Umbilical cord (tissue), 2 donors: Measurements from ENCODE around the gene MMP17.

- RAMPAGE, long total RNA, result no peak
These were observed 107.4 kb upstream of the SFSWAP start for GRCh38 chr12:131603355-131603969.

- RAMPAGE, long total RNA, result no peak
These were observed 35.2 kb upstream of the MMP17 start for GRCh38 chr12:131793006-131793423.

- RAMPAGE, long total RNA, result no peak
These were observed at the start of gene MMP17 for GRCh38 chr12:131827947-131828484. MMP17 (plus strand) TSS chr12:131828393.

GRCh38 chr12:131910255-131911346 lies 16.2 kb downstream of the ULK1 start:
- RAMPAGE, long total RNA, result no peak

DNA sequence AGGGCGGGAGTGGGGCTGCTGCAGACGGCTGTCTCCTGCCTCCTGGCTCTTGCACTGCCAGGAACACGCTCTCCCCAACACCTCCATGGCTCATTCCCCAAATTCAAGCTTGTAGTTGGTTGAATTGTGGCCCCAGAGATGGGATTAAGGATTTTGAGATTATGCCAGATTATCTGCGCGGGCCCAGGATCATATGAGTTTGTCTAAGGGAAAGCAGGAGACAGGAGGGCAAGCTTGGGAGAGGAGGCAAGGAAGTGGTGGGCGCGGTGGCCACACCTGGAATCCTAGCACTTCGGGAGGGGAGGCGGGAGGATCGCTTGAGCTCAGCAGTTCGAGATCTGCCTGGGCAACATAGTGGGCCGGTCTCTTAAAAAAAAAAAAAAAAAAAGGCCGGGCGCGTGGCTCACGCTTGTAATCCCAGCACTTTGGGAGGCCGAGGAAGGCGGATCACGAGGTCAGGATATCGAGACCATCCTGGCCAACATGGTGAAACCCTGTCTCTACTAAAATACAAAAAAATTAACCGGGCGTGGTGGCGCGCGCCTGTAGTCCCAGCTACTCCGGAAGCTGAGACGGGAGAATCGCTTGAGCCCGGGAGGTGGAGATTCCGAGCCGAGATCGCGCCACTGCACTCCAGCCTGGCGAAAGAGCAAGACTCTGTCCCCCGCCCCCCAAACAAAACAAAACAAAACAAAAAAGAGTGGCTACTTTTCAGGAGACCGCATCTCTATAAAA lies 921 bp upstream of the PUS1 start:
- RAMPAGE, long total RNA, result no peak

DNA sequence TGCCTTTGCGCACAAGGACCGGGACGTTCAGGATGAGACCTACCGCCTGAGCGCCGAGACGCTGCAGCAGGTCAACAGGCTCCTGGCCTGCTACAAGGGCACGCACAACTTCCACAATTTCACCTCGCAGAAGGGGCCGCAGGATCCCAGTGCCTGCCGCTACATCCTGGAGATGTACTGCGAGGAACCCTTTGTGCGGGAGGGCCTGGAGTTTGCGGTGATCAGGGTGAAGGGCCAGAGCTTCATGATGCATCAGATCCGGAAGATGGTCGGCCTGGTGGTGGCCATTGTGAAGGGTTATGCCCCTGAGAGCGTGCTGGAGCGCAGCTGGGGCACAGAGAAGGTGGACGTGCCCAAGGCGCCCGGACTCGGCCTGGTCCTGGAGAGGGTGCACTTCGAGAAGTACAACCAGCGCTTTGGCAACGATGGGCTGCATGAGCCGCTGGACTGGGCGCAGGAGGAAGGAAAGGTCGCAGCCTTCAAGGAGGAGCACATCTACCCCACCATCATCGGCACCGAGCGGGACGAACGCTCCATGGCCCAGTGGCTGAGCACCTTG lies 8.3 kb upstream of the EP400 start:
- RAMPAGE, long total RNA, result no peak

- RAMPAGE, long total RNA, result no peak
These were observed 77.7 kb downstream of the DDX51 start for GRCh38 chr12:132066237-132067012.

DNA sequence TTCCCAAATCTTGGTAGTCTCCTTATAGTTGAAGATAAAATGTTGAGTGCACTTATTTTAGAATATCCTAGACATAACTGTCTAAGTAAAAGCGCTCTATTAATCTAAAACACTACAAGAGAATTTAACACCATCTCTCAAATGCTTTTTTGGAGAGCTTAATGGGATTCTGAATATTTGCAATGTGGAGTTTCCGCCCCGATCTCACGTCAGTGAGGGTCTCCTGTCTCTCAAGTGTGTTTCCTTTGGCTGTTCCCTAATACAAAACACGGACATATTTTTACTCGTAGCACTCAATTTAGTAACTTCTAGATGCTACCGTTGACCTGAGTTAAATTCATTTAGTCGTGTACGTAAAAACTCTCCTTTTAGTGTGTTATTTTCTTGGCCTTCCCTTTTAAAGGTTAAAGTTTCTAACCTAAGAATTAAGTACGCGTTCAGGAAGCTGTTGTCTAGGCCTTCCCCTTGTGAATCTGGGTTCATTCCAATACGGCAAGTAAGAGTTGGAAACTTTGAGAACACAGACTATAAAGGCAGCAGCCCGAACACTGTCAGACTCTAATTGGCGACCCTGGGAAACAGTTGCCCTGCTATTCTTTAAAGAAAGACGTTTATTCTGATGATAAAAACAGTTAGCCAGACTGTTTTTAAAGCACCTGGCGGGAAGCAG lies 64.4 kb downstream of the DDX51 start:
- RAMPAGE, long total RNA, result no peak

- RAMPAGE, long total RNA, result no peak
These were observed 23.7 kb downstream of the NOC4L start for GRCh38 chr12:132167990-132168271.

GRCh38 chr12:132178713-132179545 lies 34.7 kb downstream of the NOC4L start:
- RAMPAGE, long total RNA, result no peak

DNA sequence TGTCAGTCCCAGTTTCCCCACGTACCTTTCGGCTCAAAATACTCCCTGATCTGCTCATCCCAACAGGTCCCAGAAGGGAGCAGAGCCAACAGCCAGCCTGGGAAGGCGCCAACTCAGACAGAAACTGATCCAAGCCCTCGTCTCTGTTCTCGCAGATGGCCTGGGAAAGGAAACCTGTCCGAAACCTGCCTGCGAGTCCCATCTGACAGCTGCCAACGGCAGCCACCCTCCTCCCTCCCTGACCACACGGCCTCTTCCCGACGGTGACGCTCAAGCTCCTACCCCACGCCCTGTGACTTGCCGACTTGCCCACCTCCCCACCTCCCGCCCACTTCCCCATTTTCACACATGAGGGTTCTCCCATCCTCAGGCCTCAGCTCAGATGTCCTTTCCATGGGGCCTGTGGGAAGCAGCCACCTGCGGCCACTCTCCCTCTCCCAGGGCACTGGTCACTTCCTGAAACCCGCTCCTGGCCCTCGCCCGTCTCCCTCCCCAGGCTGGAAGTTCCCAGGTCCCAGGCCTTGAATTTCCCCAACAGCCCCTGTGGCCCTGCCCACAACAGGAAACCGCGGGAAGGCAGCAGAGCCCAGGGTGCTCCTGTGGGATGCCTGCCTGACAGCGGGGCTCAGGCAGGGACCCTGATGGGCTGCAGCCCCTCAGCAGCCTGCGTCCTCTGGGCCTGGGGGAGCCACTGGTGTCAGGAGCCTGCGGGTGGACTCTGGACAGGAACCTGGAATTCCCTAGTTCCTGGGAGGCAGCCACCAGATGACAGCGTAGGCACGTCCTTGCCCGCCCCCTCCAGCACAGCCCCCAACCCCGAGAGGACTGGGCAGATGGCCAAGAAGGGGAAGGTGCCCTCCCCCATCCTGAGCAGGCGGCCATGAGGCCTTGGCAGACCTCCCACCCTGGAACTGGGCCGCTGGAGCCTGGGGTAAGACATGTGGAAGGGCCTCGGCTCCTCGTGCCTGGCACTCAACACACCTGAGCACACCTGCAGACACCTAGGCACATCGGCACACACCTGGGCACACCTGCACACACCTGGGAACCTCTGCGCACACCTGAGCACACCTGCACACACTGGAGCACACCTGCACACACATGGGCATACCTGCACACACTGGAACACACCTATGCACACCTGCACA lies 60.6 kb upstream of the FBRSL1 start:
- RAMPAGE, long total RNA, result no peak

- RAMPAGE, long total RNA, result no peak
These were observed 43.7 kb upstream of the FBRSL1 start for GRCh38 chr12:132446191-132446629.

DNA sequence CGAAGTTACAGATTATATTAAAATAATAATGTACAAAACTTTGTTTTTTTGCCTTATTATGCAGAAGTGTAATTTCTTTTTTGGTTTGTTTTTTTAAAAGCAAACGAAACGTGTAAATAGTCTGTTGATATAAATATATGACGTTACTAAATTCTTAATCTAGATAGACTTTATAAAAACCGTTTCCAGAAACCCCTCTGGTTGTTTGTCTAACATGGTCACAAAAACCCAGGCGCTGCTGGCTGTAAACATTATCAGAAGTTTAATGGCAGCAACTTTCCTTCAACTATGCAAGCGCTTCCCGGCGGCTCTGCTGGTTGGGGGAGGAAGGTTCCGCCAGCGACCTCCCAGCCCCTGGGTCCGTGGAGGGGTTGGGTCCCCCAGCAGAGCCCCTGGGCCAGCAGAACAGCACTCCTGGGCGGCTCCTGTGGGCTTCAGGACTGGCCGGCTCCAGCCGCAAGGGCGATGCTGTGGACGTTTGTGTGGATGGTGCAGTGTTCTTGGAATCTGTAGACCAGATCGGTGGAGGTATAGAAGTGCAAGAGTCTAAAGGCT lies 26.0 kb downstream of the LRCOL1 start:
- RAMPAGE, long total RNA, result no peak

- RAMPAGE, long total RNA, result no peak
These were observed 3.9 kb downstream of the P2RX2 start for GRCh38 chr12:132622266-132622993.

- RAMPAGE, long total RNA, result no peak
These were observed 14.7 kb downstream of the POLE start for GRCh38 chr12:132672004-132673187.

- RAMPAGE, long total RNA, result no peak
These were observed 22.7 kb downstream of the PGAM5 start for GRCh38 chr12:132733103-132733903.

DNA sequence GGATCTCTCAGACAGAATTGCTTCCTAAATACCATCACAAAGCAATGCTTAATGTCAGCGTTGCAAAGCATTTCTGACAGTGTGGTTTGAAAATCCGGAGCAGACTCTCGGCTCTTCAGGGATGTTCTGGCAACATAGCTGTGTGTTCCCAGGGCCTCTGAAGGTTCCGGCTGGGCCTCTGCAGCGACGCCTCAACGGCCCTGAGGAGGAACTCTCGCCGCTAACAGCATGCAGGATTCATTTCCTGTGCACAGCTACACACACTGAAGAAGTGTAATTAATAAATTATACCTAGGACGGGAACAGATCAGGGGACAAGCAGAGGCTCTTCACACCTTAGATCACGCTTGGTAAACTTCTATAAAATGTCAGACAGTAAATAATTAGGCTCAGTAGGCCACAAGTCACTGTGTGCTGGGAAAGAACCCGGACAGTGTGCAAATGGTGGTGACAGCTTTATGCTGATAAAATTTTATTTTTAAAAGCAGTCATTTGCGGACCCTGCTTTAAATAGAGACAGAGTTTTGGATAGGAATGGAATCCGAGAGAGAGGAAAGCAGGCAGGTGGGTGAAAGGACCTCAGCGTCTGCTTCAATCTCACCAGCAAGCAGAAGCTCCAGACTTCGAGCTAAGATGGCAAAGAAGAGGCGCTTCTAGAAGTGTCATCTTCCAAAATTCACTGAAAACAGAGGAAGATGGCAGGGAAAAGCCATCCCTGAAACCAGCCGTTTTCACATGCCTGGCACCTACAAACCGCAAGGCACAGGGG lies 21.4 kb downstream of the ANKLE2 start:
- RAMPAGE, long total RNA, result no peak

DNA sequence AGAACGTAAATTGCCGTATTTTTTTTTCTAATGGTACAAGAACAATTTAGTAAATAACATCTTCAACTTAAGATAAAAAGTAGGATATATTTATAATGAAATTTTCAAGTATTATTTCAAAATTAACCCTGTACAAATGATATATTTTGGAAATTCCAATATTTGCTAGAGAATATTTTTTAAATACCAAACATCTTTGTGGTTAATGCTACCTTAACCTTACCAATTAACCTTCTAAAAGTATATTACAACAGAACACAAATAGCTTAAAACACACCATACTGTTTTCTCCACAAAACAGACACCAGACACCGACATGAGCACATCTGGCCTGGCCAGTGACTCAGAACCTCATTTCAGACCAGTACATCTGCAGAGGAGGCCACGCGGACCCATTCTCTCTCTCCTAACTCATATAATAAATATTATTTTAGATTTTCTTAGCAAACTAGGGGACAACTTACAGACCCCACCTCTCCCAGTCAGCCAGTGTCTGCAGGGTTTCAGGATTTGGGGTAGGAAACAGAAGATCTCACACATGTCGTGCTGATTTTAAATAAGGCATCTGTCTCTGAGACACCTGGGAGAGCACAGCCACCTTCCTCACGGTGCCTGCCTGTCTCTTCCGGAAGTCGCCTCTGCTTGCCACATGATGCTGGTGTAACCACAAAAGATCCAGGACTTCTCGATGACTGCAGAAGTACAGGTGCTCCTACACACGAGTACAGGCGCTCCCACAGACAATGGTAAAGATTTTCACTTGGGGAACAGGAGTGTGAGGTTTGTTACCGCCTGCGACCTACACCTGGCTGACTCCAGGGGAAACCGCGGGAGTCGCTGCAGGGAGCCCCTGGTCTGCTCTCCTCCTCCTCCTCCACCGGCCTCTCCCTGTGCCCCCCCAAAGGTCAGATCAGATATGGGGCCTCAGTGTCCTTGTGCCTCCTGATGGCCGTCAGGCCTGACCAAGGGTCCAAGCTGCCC lies 9.6 kb upstream of the ANKLE2 start:
- RAMPAGE, long total RNA, result no peak

DNA sequence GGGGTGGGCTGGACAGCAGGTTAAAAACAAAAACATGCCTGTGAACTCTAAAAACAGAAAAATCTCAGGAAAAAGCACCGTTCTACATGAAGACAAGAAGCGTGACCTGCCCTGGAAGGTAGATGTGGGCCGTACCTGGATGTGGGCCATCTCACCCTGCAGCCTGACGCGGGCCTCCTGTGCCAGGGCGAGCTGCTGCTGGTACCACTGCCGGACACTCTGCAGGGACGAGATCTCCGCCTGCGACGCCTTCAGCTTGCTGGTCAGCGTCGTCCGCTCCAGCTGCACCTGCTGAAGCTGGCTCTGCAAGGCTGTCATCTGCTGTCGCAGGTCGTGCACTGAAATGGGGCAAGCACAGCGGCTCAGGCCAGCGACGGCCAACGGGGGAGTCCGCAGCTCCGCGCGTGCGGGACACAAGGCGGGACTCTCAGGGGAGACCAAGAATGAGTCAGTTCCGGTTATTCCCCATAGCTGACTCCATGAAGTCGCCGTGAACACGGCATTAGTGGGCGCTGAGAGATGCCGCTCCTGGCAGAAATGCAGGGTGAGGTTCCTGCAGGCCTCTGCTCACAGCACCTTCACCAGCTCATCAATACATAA lies 26.9 kb downstream of the GOLGA3 start:
- RAMPAGE, long total RNA, result no peak

GRCh38 chr12:132908650-132909383 lies 21.4 kb upstream of the CHFR start:
- RAMPAGE, long total RNA, result no peak